RPMI7951 (cell line): ENCODE measurements around a stretch of chr4.

DNA sequence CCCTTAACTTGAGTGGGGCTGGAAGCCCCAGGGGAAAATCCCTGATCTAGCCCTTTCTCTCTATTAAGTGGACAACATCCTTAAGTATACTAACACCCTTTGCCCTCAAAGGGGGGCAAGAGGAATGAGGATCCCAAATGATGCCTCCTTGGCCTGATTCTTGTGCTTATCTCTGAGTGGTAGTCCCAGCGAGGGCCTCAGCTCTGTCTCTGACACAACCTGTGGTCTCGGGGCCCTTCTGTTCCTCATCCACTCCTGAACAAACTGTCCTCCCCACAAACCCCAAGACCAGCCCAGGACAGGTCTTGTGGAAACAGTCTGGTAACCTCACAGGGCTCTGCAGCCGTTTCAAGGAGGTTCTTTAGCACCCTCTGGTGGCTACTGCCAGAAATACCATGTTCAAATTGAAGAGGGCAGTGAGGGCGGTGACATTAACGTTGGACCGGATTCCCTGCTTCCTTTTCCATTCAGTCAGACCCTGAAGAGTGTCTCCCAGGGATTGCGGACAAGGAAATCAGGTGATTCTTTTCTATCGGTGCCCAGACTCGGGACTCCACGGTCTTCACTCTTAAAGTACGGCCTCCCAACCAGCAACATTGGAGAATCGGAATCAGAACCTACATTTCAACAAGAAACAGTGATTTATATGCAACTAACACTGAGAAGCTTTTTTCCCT is 13.0 kb downstream of the CXCL13 start:
- RAMPAGE, long total RNA = no peak

GRCh38 chr4:77699699-77700334 is 94.2 kb downstream of the CXCL13 start:
- RAMPAGE, long total RNA = no peak

DNA sequence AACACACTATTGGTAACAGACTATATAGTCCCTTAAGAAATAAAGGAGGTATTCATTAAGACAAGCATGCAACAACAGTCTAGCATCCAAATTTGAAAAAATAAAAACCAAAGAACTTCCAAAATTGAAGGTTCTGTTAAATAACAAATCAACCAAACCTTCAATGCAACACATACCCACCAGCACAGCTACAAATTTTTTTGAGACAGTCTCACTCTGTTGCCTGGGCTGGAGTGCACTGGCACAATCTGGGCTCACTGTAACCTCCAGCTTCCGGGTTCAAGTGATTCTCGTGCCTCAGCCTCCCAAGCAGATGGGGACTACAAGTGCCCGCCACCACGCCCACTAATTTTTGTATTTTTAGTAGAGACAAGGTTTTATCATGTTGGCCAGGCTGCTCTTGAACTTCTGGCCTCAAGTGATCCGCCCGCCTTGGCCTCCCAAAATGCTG is 61.6 kb downstream of the CNOT6L start:
- RAMPAGE, long total RNA = no peak

GRCh38 chr4:77800737-77800957 is 18.5 kb downstream of the CNOT6L start:
- RAMPAGE, long total RNA = no peak

DNA sequence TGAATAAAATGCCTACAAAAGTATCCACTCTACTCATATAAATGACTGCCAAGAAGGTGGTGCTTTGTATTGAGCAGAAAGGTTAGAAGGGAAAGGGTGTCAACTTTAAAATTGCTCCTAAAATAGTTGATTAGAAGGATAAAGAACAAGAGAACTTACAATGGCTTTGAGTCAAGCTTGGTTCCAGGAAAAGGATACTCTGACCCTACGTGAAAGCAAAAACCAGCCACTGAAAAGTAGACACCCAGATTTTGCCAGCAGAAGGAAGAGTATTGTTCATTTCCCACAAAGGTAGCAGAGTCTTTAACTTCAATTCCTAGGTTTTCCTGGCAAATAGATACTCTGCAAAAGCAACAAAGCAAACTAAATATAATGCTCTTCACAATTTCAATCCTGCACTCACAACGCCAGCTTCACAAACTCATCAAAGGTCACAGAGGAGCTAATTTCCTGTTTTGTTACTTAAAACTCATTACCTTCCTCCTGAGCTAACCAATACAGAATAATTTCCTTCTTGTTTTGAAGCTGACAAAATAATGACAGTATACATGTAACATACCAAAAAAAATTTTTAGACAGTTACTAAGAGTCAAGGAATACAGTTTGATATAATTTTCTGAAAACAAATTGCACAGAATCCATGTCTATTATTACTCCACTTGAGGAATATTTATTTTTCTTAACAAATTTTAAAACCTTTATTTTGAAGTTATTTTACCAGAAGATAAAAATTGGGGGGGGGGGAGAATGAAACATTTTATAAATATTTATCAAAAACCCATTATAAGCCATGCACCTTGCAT is 18.0 kb downstream of the CNOT6L start:
- RAMPAGE, long total RNA = no peak

GRCh38 chr4:77812186-77812417 is 7.1 kb downstream of the CNOT6L start:
- RAMPAGE, long total RNA = no peak

DNA sequence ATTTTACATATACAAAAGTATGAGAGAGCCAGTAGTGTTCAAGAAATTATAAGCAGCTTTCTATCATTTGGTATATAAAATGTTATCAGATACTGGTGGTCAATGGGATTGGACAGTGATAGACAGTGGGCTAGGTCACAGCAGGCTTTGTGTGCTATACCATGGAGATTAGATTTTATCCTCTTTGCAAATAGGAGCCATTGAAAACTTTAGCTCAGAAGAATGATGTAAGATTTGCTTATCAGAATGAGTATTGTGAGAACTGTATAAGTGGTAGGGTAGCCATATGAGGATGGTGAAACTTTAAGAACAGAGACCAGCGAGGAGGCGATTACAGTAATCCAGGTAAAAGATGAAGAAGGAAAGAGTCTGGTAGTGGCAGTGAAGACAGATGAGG is 37.9 kb downstream of the MRPL1 start:
- RAMPAGE, long total RNA = no peak

DNA sequence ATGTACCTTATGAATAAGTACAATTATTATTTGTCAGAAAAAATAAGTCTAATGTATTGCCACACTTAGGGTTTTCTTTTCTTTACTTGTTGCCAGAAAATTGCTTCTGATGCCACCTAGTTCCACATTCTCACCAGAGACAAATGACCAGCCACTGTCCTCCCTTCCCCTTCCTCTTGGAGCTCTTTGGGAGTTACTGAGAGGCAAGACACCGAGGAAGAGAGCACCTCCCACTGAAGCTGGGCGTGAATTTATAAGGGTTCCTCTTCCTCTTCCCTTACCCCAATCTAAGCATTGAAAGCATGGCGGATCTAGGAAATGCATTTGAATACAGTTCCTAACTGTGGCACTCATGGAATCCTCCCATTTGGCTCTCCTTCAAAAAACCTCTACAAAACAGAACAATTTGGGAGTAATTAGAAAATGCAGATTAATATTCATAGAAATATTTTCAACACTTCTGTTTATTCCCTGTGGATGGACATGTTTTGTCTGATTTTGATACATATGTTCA is 30.1 kb downstream of the ANXA3 start:
- RAMPAGE, long total RNA = no peak

DNA sequence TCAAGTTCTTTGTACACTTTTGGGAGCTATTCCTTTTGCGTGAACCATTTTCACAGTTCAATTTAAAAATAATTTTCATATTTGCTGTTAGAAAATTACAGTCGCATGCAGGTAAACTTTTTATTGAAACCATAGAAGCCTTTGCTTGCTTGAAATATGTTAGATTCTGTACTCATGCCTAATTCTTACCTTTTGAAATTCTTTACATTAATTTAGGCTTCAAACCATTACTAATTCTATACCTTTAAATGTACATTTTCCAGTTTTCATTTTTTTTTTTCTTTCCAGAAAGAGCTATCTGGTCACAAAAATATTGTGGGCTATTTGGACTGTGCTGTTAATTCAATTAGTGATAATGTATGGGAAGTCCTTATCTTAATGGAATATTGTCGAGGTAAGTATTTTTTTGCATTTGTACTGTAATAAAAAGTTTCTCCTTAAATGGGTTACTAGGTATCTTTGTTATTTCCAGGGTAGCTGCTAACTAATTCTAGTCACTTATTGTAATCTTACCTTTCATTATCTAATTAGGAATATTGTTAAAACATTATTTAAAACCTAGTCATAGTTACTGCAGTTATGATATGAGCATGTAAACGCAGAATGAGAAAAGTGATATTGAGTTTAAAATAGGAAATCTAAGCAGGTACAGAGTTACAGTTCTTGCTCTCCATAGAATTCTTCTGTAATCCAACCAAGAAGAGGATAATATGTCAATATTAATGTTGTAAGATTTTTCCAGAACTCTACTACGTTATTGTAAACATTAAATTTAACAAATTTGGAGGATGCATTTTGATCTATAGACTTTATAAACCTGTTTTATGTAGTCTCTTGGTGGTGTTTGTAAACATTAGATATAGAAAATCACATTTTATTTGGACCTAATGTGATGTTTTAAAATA is 57.4 kb downstream of the BMP2K start:
- RAMPAGE, long total RNA = no peak

- RAMPAGE, long total RNA = no peak
These were observed 79.8 kb downstream of the PAQR3 start for GRCh38 chr4:78859331-78859854.

- RAMPAGE, long total RNA = no peak
These were observed 1.4 kb downstream of the PAQR3 start for GRCh38 chr4:78937824-78938289.

DNA sequence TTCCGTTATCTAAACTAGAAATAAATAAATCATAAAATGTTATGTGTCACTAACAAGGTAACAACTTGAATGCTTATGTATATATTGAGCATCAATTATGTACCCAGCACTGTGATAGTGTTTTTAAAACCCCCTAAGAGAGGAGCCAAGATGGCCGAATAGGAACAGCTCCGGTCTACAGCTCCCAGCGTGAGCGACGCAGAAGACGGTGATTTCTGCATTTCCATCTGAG is 135.5 kb downstream of the ANTXR2 start:
- RAMPAGE, long total RNA = no peak

GRCh38 chr4:80201558-80202569 is 4.6 kb downstream of the PRDM8 start:
- RAMPAGE, long total RNA = no peak

GRCh38 chr4:81030144-81030466 is 403 bp upstream of the BMP3 start:
- RAMPAGE, long total RNA = no peak

- RAMPAGE, long total RNA = no peak
These were observed 46.0 kb downstream of the RASGEF1B start for GRCh38 chr4:81425774-81426110.

DNA sequence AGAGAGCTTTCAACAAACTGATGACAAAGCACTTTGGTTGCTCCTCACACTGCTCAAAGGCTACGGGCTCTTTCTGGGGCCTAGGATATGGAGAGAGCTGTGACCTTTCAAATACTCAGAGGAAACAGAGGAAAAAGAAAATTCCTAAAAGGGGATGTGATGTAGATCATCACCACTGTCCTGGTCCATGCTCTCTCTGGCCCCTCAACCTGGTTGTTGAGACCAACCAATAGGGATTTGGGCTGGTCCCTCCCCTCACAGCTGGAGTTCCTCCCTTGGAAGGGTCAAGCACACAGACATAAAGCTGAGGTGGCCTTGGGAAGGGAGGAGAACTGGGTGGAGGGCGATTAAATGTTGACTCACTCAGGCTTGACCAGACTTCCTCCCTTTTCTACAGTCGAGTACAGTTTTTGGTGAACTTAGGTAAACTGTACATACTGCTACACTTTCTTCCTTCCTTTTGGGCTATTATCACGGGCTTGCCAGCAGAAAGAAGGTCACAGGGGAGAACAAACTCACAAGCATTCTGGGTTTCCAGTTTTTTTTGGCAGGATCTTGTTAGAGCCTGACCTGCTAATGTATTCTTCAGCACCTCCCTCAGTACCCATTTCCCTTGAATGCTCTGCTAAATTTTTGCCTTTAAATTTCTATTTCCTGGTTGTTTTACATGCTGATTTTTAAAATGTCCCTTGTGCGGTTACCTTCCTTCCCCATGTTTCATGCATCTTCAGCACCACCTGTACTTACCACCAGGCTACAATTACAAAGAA is 135.1 kb upstream of the RASGEF1B start:
- RAMPAGE, long total RNA = no peak

DNA sequence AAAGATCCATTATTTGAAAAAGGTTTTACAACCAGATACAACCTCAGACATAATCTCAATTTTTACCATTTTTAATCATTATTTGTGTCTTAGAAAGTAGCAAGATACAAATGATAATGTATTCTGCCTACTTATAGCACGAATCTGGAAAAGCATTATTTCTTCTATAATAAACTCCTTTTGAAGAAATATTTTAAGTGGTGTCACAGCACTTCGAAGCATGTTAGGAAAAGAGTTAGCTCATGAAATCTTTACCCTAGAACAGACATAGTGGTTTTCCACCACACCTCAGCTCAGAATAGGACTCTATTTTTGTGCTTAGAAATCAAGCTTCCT is 345.0 kb downstream of the HNRNPD start:
- RAMPAGE, long total RNA = no peak

- RAMPAGE, long total RNA = no peak
These were observed 301.9 kb downstream of the HNRNPD start for GRCh38 chr4:82071845-82072284.

GRCh38 chr4:82357083-82357715 is 16.6 kb downstream of the HNRNPD start:
- RAMPAGE, long total RNA = no peak

DNA sequence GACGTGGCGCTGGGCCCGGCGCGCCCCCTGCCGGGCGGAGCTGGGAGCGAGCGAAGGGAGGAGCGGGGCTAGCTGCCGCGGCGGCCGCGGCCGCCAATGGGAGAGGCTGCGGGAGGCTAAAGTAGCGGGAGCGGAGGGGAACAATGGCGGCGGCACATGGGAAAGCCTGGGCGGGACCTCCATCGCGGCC is 859 bp downstream of the HNRNPDL start:
- RAMPAGE, long total RNA = no peak